Mesenchymal stem cell of the bone marrow (primary cell): ENCODE results near the genes ATCAY, SIRT6 and PLIN4.

DNA sequence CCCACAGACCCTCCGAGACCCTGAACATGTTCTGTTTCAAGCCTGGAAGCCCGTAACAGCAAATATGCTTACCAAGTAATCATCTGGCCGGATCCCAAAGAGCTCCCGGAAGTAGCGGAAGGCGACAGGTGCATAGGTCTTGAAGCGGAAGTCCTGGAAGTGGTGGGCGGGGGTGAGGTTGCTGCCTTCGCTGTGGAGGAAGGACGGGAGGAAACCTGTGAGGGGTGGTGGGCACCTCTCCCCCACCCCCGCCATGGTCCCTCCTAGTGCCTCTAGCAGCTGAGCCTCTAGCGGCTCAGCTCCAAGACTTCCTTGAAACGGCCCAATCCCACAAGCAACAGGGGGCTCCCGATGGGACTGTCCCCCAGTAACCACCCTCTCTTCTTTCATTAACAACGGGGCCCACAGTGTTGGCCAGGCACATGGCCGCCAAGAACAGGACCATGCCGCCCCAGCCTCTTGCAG lies 34.3 kb upstream of the CACTIN start:
- CAGE, long polyA plus RNA, result no peak

GRCh38 chr19:3743541-3744171 lies 17.8 kb downstream of the APBA3 start:
- CAGE, long polyA plus RNA, result no peak

DNA sequence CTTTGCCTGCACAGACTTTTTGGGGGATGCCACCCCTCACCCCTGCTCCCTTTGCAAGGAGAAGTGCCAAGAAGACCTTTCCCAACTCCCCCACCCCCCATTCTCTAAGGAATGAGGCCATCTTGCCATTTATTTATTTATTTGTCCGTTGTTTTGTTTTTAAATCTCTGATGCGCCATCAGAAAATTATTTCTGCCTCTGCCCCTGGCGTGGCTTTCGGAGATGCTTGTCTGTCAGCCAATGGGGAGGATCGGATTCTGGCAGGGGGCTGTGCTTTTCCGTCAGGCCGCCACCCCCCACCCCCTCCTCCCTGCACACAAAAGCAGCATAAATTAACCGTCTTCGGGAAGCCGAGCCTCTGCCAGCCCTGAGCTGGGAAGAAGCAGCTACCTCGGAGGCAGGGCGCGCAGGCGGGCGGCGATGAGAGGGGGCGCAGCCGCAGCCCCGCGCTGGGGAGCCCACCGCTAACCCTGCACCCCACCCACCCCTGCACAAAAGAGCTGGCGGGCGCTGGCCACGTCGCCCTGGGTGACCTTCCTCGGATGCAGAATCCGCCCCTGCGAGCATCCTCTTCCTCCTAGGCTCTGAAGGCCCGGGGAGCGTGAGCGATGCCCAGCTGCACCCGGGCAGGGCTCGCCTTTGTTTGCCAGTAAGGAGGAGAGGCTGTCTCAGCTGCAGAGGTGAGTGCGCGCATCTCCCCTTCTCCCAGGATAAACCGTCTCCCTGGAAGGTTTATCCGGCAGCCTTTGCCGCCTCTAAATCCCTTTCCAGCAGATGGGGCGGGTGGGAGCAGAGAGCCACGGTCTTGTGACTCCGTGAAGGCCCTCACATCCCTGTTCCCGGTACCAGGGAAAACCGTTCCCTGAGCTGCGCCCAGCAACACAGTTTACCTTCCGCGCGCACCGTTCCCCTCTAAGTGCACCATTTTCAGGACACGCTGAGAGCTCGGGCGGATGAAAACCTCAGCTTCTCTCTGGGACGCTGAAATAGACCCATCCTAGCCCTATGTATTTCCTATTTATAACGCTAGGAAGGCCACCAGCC lies at the start of gene ATCAY:
TSS of gene ATCAY (plus strand) at position 357 of the 1,044 bp plus-strand sequence.
- CAGE, long polyA plus RNA, result no peak

DNA sequence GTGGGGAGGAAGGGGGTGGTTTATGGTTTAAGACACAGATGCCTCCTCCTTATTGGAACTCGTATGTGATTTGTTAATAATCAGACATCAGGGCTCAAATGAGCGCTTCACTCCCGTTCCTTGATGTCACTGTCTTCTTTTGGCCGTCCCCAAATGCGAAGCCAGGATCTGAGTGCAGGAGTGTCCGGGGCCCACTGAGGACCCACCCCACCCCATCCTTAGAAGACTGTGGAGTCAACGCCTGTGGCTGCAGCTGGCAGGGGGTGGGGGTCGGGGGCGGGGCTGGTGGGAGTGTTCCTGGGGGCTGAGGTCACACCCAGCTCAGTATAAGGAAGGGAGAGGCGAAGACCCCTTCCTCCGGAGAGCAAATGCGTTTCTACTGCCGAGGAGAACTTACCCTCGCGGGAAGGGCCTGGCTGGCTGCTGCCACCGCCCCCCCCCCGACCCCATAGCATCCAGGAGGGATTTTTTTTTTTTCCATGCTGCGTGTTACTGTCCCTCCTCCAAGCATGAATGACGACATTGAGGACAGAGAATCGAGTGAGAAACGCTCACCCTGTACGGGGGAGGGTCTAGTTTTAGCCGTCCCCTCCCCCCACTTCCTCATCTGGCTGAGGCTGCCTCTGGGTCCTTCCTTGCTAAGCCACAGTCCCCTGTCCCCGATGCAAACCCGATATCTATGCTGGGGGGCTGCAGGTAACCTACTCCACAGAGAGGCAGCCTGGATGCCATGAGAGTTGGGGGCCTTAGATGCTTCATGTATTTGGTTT lies 1.1 kb downstream of the ATCAY start:
- CAGE, long polyA plus RNA, result no peak

DNA sequence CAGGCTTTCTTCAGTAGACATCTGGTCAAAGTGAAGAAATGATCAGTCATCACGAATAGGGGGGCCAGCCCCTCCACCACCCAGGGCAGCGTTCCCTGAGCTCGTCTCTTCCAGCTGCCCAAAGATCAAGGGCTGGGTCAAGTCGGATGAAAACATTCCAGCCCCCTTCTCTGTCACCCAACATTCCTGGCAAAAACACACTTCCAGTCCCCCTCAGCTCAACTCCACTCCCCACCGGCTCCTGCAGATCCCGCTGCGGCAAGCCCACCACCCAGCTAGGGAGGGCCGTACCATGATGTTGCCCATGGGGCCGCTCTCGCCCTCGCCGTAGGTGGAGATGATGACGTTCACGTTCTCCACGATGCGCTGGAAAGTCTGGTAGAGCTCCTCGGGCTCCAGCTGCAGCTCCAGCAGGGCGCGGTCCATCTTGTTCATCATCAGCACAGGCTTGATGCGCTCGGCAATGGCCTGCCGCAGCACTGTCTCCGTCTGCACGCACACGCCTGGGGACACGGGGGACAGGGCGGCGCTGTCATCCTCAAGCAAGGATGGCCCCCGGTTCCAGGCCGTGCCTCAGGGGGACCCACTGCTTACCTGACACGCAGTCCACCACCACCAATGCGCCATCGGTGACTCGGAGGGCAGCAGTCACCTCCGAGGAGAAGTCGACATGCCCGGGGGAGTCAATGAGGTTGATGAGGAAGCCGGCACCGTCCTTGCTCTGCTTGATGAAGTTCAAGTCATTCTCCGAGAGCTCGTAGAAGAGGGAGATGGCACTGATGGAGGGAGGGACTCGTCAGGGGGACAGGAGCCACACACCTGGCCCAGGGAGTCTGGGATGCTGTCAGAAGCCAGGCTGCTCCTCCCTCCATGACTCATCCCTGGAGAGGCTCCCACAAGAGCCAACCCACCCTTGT lies 2.5 kb downstream of the EEF2 start:
- CAGE, long polyA plus RNA, result no peak

DNA sequence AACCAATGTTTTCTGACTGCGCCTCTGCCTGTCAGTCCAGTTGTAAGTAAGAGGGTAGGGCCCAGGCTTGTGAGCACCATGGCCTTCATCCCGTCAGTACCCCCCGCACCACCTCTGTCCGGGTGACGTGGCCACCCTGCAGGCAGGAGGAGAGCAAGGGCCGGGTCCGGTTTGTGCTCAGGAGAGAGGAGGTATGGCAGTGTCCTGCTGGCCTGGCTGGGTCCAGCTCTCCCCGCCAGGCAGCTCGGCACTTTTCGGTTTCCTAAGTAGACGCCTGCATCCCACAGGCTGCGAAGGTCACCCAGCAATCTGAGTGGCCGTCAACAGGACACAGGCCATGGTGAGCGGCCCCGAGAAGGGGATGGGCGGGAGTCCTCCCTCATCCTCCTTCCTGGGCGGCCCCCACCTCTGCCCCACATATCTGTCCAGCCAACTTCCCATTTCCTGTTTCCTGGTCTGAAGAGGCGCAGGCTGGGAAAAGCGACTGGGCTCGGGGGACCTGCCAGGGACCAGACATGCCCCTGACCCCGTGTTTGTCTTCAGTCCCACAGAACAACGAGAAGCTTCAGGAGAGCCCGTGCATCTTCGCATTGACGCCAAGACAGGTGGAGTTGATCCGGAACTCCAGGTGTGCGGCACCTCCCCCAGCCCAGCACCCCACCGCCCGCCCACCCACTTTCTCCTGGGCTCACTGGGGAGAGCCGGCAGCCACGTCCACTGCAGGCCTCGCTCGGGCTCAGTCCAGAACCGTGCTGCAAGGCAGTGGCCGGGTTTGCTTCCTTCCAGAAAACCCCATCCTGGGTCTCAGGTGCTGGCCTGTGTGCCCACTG lies 16.2 kb downstream of the PIAS4 start:
- CAGE, long polyA plus RNA, result no peak

- CAGE, long polyA plus RNA, result no peak
These were observed 25.8 kb downstream of the ZBTB7A start for GRCh38 chr19:4041010-4041260.

DNA sequence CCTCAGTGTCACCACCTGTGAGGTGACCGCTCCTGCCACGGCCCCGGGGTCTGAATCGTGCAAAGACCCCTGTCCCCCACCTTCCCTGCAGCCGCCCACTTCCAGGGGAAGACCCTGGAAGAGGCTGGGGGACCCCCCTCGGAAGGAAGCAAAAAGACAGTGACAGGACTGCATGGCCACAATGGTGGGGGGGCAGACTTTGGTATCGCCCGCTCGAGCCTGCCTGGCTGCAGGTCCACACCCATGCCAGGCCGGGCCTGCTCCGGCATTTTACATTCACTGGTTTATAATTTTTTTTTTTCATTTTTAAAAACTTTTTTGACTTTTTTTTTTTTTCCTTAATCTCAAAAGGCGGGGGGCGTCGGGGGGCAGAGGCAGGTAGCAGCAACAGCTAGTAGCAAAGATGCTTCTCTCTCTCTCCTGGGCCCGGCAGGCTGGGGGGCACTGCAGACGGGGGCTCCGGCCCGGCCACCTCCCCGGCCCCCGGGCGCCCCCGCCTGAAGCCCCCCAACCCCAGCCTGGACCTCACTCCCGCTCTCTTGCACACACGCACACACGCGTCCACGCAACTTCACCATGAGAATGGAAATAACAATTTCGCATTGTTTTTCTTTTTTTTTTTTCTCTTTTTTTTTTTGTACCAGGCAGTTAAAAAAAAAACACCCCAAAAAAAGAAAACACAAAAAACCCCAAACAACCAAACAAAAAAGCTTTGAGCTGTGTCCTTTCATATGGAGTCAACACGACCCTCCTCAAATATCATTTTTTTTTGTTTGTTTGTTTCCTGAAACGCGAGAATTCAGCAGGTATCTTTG lies 22.4 kb downstream of the ZBTB7A start:
- CAGE, long polyA plus RNA, result no peak

- CAGE, long polyA plus RNA, result no peak
These were observed 9.5 kb downstream of the ZBTB7A start for GRCh38 chr19:4057312-4057573.

- CAGE, long polyA plus RNA, result no peak
These were observed 23.2 kb upstream of the ZBTB7A start for GRCh38 chr19:4089986-4090265.

- CAGE, long polyA plus RNA, result no peak
These were observed at the start of gene SIRT6 for GRCh38 chr19:4181941-4182779. Gene SIRT6, minus strand, starts transcription at chr19:4182563.

GRCh38 chr19:4329146-4330186 lies 9.2 kb downstream of the STAP2 start:
- CAGE, long polyA plus RNA, result no peak

- CAGE, long polyA plus RNA, result no peak
These were observed 22.0 kb downstream of the MPND start for GRCh38 chr19:4365217-4365878.

- CAGE, long polyA plus RNA, result no peak
These were observed 11.9 kb downstream of the SH3GL1 start for GRCh38 chr19:4388130-4389172.

GRCh38 chr19:4448125-4449025 lies 9.2 kb downstream of the UBXN6 start:
- CAGE, long polyA plus RNA, result no peak

- CAGE, long polyA plus RNA, result no peak
These were observed at the start of gene PLIN4 for GRCh38 chr19:4518292-4519325. Gene PLIN4, minus strand, starts transcription at chr19:4518486.

DNA sequence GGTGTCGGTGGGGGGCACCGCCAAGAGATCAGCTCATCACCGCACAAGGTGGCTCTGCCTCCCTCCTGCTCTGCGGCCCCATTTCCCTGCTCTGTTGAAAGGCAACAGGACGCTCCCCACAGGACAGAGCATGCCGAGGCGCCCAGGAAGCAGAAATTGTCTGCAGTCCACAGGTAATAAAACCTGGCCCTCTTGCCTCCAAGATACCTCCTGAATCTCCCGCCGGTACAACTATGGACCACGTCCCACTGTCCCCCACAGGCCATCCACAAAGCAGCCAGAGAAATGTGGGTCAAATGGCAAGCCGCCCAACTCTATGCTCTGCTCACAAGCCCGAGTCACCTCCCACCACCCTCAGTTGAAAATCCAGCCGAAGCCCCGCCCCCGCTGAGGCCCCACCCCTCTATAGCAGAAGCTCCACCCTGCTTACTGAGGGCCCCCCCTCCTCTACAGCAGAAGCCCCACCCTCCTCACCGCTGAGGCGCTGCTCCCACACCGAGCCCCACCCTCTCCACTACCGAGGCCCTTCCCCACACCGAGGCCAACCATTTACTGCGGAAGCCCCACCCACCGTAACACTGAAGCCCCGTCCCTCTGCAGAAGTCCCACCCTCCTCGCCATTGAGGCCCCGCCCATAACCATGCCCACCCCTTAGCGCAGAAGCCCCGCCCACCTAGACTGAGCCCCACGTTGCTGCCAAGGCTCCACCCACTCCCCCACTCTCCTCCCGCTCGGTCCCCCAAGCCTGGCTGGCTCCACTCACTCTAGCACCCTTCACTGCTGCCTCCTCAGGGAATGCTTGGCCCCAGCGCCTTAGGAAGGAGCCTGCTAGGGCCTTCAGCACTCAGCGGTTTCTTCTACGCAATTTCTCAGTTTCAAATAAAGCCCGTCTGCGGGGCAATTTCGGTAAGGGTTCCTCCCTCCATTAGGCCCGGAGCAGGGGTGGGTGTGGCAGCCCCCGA lies 8.8 kb upstream of the MYDGF start:
- CAGE, long polyA plus RNA, result no peak

GRCh38 chr19:4722504-4723576 lies 802 bp downstream of the DPP9 start:
- CAGE, long polyA plus RNA, result no peak

DNA sequence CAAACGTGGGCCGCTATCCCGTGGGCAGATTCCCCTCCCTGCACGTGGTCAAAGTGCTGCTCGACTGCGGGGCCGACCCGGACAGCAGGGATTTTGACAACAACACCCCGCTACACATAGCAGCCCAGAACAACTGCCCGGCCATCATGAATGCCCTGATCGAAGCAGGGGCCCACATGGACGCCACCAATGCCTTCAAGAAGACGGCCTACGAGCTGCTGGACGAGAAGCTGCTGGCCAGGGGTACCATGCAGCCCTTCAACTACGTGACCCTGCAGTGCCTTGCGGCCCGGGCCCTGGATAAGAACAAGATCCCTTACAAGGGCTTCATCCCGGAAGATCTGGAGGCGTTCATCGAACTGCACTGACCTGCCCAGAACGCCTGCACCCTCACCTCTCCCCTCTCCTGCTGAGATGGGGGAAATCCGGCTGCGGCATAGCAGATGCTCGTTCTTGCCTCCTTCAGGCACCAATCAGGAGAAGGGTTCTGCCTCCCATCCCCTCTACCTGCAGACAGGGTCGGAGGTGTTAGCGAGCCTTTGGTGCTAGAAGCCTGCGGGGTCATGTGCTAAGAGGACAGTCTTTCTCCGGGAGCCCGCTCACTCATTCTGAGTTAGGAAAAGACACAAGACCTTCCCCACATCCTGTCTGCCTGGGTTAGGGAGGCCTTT lies 2.1 kb downstream of the FEM1A start:
- CAGE, long polyA plus RNA, result no peak

DNA sequence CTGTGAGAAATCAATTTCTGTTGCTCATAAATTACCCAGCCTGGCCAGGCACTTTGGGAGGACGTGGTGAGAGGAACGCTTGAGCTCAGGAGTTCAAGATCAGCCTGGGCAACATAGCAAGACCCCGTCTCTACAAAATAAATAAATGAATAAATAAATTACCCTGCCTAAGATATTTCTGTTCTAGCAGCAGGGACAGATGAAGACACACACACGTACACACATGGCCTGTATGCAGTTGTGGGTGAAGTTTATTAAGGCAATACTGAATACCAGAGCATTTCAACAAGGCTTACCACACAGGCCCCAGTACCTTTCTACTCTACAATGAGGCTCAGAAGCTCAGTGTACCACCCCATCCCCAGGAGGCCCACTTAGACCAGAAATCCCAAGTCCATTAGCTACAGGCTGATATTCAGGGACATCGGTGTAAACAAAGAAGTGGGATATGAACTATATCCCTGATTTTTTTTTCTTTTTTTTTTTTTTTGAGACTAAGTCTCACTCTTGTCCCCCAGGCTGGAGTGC lies 6.7 kb upstream of the TICAM1 start:
- CAGE, long polyA plus RNA, result no peak